T-cell (primary cell): ENCODE results near the genes KARS1, DUXB, CNTNAP4 and GAN.

GRCh38 chr16:75647177-75647916 is at the start of gene KARS1:
Gene KARS1, minus strand, starts transcription at chr16:75647665.
- PRO-cap, 7 experiments: peak in 7 of 7 experiments; most common plus-strand start chr16:75647818 (in 5); most common minus-strand start chr16:75647665 (in 7)

DNA sequence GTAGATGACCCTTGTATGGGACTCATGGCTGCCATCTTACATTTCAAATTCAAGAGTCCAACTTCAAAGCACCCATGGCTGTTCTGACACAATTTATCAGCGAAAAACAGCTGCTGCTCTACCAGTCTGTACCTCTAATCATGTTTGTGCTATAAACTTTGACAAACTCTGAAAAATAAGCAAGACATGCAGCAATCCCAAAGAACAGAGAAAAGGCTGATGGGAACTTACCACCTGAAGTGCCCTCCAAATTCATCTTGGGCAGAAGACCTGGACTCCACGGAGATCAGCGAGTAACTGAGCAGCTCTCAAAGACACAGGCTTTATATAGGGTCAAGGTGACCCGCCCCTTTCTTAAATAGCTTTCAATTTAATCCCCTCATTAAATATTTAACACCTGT is at the start of gene DUXB:
DUXB (minus strand) TSS at position 299 of the 401 bp plus-strand sequence.
- PRO-cap, 7 experiments: no peak in any of the 7 experiments

GRCh38 chr16:76277190-76277686 is at the start of gene CNTNAP4:
Gene CNTNAP4, plus strand, starts transcription at chr16:76277401.
- PRO-cap, 7 experiments: no peak in any of the 7 experiments

DNA sequence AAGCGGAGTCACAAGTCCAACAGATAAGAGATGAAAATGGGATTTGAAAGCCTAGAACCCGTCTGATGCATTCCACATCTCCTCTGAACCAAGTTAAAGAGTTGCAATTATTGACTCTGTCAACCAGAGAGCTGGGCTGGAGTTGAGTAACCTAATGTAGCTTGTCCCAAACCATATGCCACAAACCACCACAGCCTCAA is 81.5 kb upstream of the NUDT7 start:
- PRO-cap, 7 experiments: no peak in any of the 7 experiments

GRCh38 chr16:78443682-78444308 is 344.3 kb downstream of the WWOX start:
- PRO-cap, 7 experiments: no peak in any of the 7 experiments

- PRO-cap, 7 experiments: no peak in any of the 7 experiments
These were observed 501.5 kb downstream of the WWOX start for GRCh38 chr16:78600828-78601512.

GRCh38 chr16:79278389-79278976 is 322.1 kb downstream of the MAF start:
- PRO-cap, 7 experiments: peak in 6 of 7 experiments; most common plus-strand start chr16:79278778 (in 2); most common minus-strand start chr16:79278635 (in 5)

DNA sequence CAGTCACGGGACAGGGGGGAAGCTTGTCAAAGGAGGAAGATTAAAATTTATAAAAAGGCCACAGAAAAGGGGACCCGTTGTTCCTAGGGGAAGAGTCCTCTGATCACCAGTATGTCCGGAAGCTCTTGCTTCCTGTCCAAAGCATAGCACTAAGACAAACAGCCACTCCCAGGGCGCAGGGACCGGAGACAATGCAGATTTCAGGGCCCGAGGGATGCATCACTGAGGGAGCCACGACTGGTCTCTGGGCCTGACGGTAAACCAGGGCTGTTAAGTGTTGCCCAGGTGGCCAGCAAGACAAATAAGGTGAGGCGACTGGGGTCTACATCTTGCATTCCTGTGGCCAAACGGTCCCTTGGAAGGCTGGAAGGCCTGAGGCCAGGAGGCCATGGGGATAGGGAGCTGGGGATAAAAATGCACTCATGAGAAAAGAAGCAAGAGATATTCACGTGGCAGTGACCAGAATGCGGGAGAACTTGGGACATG is 95.1 kb downstream of the MAF start:
- PRO-cap, 7 experiments: no peak in any of the 7 experiments

DNA sequence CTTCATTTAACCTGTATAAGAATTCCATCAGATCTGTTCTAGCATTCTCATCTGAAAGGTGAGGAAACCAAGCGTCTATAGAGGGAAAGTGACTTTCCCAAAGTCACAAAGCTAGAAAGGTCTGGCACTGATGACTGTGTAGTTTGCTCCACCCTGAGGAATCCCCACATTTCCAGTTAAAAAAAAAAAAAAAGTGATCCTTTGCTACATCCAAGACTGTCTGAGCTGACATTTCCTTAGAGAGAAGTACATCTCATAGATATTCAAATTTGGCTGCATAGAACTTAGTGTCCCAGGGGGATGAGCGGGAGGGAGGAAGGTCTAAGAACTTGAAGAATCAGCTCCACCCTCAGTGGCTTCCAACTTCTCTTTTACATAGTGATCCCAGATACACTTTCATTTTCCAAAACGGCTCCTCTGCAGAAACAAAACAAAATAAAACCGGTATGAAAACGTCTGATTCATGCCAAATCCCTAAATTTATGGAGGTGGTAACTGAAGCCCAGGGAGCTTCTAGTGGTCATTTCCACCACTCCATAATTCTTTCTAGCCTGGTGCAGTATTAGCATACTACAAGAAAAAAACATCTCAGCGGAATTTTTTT is 29.5 kb downstream of the MAF start:
- PRO-cap, 7 experiments: no peak in any of the 7 experiments

DNA sequence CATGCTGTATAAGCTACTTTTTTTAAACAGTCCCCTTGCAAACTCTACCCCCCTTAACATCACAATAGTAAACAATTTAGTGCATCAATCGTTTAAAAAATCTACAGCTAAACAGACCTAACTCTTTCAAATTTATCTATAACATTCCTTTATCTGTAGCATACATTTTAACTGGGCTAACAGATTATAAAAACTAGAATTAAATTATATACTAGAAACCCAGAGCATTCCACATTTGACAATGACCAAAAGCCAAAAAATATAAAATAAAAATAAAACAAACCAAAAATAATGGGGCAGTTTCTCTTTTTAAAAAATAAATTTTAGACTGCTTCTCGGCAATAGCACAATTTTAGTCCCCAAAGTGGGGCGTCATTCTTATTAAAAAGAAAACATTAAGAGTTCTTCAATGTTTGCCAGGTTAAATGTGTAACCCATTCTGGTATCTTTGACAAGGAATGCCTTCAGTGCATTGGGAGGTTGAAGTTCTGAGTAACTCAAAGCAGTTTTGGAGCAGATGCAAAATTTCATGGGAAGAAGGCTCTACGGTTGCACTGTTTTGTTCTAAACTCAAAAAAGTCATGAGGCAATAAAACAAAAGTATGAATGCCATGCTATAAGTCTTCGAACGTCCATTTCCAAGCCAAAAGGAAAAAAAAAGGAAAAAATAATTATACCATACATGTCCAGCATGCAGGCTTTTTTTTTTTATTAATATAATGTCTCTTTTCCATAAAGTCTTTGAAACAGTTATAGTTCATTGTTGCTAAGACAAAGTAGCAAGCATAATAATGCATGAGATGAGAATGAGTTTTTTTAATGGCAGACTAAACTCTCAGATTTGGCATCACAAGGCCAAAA is 3.2 kb downstream of the MAF start:
- PRO-cap, 7 experiments: no peak in any of the 7 experiments

DNA sequence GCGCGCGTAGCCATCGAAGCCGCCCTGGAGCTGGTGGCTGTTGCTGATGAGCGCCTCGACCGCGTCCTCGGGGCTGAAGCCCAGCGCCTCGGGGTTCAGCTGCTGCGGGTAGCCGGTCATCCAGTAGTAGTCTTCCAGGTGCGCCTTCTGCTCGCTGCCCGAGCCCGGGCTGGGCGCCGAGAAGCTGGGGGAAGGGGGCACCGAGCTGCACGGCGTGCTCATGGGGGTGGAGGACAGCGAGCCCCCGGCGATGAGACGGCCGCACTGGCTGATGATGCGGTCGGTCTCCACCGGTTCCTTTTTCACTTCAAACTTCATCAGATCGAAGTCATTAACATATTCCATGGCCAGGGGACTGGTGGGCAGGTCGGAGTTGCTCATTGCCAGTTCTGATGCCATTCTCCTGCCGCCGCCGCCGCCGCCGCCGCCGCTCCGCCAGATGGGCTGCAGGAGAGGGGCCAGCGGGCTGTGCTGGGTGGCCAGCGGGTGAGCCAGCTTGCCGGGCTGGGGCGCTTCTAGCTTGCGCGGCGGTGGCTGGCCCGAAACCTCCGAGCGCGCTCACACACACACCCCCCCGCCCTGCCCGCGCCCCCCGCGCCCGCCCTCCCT is 929 bp downstream of the MAF start:
- PRO-cap, 7 experiments: peak in 2 of 7 experiments; most common plus-strand start position 328 of the sequence (in 1); most common minus-strand start position 288 of the sequence (in 1)

- PRO-cap, 7 experiments: no peak in any of the 7 experiments
These were observed 111.7 kb upstream of the MAF start for GRCh38 chr16:79712210-79712640.

DNA sequence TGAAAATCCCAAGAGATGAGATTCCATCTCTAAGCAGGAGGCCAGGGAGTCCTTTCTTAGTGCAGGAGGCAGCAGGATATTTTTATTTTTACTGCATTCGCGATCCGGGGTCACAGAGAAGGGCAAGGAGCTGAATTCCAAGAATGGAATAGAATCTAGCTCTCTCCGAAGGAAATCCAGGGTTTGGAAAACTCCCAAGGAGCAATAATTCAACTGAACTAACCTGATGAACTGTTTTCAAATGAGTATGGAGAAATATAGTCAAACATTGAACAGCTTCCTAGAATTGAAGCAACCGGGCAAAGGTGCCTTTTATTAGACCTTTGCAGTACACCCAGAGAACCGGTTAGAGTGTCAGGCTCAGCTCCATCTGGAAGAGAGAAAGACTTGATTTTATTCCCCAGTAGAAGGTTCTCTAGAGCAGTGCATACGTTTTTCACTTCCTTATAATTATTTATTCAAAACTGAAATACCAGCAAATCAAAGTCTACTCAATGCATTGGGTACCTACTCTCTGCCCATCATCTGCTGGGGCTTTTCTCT is 120.8 kb upstream of the MAF start:
- PRO-cap, 7 experiments: no peak in any of the 7 experiments

DNA sequence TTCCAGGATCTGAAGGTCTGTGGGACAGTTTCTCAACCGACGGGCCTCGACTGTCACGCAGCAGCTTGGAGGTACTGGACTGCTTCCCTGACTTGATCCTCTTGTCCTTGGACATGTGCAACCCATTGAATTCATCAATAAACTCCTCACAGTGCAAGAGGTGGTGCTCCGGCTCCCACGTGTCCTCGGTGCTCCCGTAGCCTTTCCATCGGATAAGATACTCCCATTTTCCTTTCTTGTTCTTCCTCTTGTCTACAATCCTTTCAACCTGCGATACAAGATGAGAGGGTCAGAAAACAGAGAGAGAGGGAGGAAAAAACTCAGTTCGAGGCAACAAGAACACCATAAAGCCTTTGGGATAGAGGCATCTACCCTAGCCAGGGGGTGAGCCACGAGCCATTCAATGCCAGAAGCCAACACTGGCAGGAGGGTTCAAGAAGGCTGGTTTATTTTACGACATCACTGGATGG is 119.5 kb downstream of the CDYL2 start:
- PRO-cap, 7 experiments: no peak in any of the 7 experiments

DNA sequence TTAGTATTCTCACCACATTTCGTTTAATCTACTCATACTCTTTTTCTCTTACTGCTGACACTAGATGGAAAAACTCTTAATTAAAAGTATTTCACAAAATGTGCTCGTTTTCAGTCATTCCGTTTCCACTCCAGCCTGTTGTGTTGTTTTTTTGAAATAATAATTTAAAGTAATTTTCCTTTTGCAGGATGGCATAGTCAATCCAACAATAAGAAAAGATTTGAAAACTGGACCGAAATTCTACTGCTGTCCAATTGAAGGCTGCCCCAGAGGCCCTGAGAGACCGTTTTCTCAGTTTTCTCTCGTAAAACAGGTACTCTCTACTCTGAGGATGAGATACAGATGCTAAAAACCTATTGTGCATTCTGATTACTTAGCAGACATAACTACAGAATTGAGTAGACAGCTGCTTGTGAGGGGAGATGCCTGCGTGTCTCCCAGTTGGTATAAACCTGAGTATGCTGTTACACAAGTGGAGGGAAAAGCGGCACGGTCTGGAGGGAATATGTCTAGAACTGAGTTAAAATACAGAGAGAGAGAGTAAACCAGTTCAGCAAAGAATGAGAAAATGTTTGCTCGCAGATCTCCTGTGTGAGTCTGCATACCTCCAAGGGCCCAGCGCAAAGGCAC is 5.6 kb downstream of the ATMIN start:
- PRO-cap, 7 experiments: no peak in any of the 7 experiments

DNA sequence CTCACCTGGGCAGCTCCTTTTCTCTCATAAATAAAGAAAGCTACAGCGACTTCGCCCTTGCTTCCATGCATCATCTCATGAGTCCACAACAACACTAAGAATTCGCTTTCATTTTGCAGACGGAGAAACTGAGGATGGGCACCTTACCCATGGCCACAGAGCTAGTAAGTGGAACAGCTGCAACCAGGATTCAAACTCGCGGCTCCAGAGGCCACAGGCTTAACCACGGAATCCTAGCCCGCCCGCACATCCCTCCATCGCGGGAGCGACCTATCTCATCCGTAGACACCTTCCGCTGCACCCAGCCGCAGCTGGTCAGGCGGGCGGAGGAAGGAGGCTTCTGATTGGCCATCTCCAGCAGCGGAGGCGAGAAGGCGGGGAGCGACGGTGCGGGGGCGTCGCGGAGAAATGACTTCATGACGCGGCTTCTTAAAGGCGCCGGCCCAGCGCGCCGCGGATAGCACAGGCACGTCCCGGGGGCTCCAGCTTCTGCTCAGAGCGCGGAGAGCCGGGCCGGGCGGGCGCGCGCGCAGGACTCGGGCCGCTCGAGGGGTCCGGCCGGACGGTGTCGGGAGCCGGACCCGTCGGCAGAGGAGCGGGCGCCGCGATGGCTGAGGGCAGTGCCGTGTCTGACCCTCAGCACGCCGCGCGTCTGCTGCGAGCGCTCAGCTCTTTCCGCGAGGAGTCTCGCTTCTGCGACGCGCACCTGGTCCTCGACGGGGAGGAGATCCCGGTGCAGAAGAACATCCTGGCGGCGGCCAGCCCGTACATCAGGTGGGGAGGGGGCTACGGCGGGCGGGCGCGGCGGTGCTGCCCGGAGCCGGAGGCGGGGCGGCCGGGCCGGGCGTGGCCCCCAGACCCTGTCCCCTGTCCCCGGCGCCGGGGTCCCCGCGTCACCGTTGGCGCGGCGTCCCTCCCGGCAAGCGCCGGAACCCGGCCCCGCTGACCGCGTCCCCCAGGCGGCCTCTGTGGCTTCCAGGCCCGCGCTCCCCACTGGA is at the start of gene GAN:
GAN (plus strand) TSS at position 456 of the 998 bp plus-strand sequence.
- PRO-cap, 7 experiments: peak in 7 of 7 experiments; most common plus-strand start position 460 of the sequence (in 7); most common minus-strand start position 272 of the sequence (in 5)

- PRO-cap, 7 experiments: no peak in any of the 7 experiments
These were observed 60.5 kb upstream of the CMIP start for GRCh38 chr16:81383735-81384788.

GRCh38 chr16:81529146-81530181 is 84.9 kb downstream of the CMIP start:
- PRO-cap, 7 experiments: no peak in any of the 7 experiments

DNA sequence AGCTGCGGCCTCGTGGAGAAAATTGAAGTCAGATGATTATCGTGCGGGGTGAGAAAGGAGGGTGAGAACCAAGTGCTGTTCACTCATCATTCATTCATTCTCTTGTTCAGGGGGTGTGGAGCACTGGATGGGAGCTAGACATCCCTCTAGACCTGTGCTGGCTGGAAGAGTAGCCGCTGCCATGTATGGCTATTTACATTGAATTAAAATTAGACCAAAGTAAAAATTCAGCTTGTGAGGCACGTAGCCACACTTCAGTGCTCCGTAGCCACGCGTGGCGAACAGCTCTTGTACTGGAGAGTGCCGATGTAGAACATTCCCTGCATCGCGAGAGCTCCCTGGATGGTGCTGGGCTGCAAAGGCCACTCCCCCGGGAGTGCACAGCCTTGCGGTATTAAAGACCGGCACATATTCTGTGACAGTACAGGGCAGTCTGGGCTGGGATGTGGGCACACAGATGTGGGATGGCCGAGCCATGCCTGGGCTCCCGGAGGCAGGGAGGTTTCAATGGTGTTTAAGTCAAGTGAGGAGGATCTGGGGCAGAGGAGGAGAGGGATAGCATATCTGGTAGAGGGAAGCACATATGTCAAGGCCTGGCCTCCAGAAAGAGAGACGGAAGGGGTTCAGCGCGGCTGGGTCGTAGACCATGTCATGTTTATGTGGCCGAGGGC is 102.2 kb downstream of the CMIP start:
- PRO-cap, 7 experiments: no peak in any of the 7 experiments

GRCh38 chr16:81549117-81549628 is 104.6 kb downstream of the CMIP start:
- PRO-cap, 7 experiments: no peak in any of the 7 experiments